Measurements from ENCODE around the gene GNAQ.

GRCh38 chr9:77018254-77019405 is 825 bp upstream of the FOXB2 start:
- PRO-cap = no peak

GRCh38 chr9:77908333-77908869 is 123.2 kb downstream of the GNAQ start:
- PRO-cap = no peak

- PRO-cap = no peak
Observed at GRCh38 chr9:78022842-78023547, 8.6 kb downstream of the GNAQ start.

- PRO-cap = no peak
Observed at GRCh38 chr9:78025712-78026121, 5.9 kb downstream of the GNAQ start.

DNA sequence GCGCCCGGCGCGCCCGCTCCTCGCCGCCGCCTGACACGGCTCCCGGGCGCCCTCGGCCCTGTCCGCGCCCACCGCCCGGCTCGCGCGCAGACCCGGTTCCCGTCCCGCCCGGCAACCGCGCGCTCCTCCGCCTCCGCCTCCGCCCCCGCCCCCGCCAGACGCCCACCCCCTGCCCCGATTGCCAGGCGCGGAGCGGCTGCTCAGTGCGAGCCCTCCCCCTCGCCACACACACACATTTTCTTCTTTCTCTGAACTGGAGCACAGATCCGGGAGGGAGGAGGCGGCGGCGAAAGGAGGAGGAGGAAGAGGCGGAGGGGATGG is at the start of gene GNAQ:
TSS of gene GNAQ (minus strand) at position 116 of the 321 bp plus-strand sequence.
- PRO-cap = bidirectional peak, plus-strand start outside the sequence, minus-strand start at position 250 of the sequence

- PRO-cap = no peak
Observed at GRCh38 chr9:79569892-79570859, 1.6 kb upstream of the TLE4 start.

- PRO-cap = no peak
Observed at GRCh38 chr9:79574659-79575108, 2.9 kb downstream of the TLE4 start.

GRCh38 chr9:79583909-79584580 is 12.3 kb downstream of the TLE4 start:
- PRO-cap = no peak

DNA sequence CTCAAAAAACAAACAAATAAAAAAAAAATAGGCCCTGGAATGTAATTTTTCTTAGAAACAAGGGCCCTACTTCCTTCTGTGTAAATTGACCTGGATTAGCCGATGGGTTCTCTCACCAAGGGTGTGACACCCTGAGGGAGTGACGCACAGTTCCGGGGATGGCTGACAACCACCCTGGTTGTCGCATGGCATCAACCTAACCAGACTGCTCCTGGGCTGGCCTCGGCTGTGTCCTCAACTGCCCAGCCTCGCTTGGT is 51.2 kb upstream of the SPATA31D4 start:
- PRO-cap = no peak

GRCh38 chr9:82560181-82560989 is 502.6 kb downstream of the RASEF start:
- PRO-cap = no peak

GRCh38 chr9:83005764-83006698 is 56.9 kb downstream of the RASEF start:
- PRO-cap = no peak

GRCh38 chr9:83061936-83062751 is 798 bp downstream of the RASEF start:
- PRO-cap = no peak

- PRO-cap = no peak
Observed at GRCh38 chr9:83656823-83657189, 33.9 kb downstream of the IDNK start.

GRCh38 chr9:83966934-83967989 is 10.7 kb upstream of the C9orf64 start:
- PRO-cap = no peak

- PRO-cap = no peak
Observed at GRCh38 chr9:83971312-83972504, 8.3 kb downstream of the HNRNPK start.

DNA sequence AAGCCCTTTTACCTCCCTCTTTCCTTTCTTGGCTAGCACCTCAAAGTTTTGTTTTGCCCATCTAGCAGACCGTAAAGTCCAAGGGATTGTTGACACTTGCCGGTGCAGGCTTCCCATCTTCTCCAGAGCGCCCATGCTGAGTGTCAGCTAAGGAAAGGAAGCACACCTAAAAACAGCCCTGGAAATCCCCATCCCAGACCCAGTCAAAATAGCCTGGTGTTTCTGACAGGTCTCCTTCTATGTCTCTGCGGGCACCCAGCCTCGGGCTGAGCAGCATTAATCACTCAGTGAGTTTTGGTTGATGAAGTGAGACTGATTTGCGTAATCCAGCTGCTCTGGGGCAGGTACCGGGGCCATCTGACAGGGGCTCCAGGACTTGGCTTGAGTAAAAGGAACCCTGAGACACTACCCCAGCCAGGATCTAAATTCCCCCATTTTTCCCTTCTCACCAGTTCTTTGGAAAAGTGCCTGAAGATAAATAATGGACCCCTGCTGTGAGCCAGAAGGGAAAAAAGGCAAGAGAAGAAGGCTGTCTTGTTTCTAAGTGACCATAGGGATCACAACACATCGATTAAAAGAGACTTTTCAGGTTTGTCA is 647 bp downstream of the SLC28A3 start:
- PRO-cap = no peak

GRCh38 chr9:84813742-84814432 is 144.4 kb downstream of the NTRK2 start:
- PRO-cap = no peak

DNA sequence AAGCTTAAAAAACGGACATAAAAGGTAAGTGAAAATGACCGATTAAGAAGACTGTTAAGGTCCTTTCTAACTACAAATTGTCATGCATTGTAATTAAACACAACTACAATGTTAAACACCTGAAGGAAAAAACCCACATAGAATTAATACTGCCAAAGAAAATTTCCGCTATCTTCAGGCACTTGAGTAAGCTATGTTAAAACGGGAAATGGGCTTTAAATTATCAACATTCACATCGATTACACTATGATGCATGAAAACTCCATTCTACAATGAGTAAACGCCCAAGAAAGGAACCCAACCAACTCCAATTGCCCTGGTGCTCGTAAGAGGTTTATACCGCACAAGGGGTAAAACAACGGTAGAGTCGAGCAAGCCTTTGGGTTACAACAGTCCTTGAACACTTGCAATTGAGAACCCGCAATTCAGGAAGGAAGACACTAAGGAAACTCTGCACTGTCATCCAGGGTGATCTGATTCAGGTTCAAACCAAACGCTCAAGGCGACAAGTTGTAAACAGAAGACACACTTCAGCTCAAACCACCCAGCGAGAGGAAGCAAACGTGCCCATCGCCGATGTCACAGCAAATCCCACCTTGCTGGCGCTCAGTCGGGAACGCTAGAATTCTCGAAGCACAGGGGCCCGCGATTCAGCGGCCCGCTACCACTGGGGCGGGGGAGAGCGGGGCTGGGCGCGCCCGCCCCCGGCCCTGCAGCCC is 917 bp downstream of the AGTPBP1 start:
- PRO-cap = no peak

DNA sequence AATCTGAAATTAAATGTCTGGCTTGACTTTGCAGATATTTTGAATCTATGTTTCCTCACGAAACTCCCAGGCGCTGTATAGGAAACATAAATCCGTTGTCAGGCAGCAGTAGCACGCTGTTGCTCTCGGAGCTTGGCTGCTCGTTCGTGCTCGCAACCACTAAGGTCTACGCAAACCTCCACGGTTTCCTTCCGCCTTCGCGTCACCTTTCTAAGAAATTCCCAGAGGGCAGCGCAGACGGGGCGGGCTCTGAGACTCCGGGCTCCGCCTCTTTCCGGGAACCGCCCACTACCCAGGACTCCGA is 321 bp upstream of the NAA35 start:
- PRO-cap = bidirectional peak, plus-strand start outside the sequence, minus-strand start at position 161 of the sequence

DNA sequence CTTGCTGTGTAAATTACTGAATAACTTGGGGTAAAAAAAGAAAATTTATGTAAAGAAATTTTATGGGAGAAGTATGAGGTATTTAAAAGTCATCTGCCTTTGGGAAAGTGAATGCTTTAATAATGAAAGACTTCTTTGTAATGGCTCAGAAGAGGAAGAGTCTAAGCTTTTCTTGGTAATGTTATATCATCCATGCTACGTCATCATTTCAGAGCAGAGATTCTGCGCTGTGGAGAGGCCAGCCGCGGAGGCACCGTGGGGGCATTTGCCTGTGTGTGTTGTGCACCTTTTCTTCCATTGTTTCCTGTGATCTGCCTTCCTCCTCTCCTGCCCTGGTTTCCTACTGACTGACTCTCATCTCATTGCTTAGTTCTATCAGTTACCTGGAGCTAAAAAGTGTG is 78.2 kb downstream of the GOLM1 start:
- PRO-cap = no peak

Data from penis (tissue), 1 donor.